Zone of skin (tissue), 1 donor: ENCODE results near the gene CHKB.

GRCh38 chr22:50564372-50564935 lies 1.7 kb upstream of the SYCE3 start:
- RRBS = no CpG with 5 or more reads among the region's 8 CpGs

DNA sequence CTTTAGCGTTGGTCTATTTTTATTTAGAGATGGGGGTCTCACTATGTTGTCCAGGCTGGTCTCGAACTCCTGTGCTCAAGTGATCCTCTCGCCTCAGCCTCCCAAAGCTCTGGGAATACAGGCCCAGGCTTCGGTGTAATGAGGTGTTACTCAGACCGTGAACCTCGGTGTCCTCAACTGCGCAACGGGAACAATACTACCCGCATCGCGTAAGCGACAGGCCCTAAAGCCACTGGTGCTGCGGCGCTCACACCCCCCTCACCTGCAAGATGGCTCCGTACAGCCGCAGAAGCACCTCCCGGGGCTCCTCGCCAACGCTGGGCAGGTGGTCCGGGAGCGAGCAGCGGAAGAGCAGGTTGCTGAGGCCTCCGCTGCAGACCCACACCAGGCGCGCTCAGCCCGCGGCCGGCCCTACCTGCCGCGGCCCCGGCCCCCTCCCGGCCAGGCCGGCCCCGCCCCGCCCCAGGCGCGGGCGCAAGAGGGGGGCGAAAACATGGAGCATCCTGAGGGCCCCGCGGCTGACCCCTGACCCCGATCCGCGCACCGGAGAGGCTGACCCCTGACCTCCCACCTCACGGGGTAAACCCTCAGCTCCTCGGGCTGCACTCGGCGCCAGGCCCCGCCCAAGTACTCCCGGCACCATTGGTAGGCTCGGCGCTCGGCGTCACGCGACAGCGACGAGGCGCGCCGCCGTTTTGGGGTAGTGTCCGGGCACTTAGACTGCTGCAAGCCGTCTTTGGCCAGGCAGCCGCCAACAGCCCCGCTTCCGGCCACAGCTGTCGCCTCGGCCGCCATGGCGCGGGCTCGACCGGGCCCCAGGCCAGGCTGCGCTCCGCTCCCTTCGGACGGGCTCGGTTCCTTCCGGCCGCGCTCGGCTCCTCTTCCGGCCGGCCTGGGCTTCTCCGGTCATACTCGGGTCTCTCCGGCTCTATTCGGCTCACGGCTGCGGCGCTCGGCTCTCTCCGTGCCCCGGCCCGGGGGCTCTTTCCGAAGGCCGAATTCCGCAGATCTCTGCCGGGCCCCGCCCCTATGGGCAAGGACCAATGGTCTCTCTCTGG lies at the start of gene CHKB:
Gene CHKB, minus strand, starts transcription at position 863 of the 1,058 bp plus-strand sequence.
- RRBS = 1% methylated on average over 68 of the region's 102 CpGs

GRCh38 chr22:50657869-50658457 lies 30.0 kb upstream of the ARSA start:
- RRBS = no CpG with 5 or more reads among the region's 9 CpGs